Fibroblast of the aortic adventitia (primary cell): ENCODE measurements around a stretch of chr5.

DNA sequence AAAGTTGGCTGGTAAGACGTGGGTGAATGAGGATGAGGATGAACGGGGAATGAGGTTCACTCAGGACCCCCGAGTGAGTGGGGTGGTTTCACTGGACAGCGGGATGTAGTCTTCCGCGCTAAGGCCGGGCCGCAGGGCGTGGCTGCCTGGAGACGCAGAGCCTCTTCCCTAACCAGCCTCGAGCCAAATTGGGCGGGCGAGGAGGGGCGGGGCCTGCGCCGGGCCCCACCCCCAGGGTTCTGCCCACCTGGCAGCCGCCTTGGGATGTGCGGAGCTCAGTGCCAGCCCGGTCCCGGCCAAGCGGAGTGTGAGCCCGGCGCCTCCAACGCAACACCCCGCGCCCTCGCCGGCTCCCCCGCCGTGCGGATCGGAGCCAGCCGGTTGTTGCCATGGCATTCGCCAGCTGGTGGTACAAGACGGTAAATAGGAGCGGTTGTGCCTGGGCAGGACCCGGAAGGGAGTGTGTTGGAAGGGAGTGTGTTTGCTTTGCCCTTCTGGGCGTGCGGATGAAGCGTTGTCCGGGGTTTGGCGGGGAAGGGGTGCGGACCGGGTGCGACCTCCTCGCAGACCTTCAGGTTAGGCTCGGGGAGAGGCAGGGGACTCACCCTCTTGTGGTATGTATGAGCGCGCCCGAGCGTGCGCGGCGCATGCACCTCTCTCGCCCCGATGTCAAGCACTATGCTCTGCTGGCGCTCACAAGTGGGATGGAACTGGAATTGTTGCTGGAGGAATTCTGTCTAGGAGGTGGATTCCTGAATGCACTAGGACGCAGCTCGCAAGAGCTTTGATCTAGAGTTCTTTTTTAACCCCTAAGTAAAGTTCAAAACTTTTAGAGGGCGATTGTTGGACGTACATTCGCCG is 802 bp downstream of the CAST start:
- CAGE, long polyA plus RNA = no peak

GRCh38 chr5:96776007-96776650 is 31.6 kb downstream of the ERAP1 start:
- CAGE, long polyA plus RNA = no peak

- CAGE, long polyA plus RNA = no peak
Observed at GRCh38 chr5:96896178-96896898, 20.0 kb downstream of the ERAP2 start.

- CAGE, long polyA plus RNA = no peak
Observed at GRCh38 chr5:96962471-96963015, 26.7 kb downstream of the LNPEP start.

DNA sequence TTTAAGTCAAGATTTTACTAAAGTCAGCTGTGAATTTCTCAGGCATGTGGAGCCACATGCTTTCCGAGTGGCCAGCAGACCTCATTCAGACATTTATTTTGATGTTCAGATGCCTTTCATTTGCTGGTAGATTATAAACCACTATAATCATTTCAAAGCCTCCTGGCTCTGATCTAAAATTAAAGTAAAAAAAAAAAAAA is 29.9 kb downstream of the LIX1 start:
- CAGE, long polyA plus RNA = no peak

- CAGE, long polyA plus RNA = no peak
Observed at GRCh38 chr5:97183371-97184303, 590 bp upstream of the RIOK2 start.

- CAGE, long polyA plus RNA = no peak
Observed at GRCh38 chr5:98881757-98882602, 46.8 kb downstream of the CHD1 start.

DNA sequence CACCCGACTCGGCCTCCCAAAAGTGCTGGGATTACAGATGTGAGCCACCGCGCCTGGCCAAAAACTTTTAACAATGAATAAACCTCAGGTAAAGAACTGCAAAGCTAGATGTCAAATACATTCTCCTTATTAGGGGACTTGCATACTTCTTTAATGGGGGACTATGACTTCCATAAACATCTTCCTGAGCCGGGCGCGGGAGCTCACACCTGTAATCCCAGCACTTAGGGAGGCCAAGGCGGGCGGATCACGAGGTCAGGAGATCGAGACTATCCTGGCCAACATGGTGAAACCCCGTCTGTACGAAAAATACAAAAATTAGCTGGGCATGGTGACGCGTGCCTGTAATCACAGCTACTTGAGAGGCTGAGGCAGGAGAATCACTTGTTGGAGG is 10.5 kb downstream of the CHD1 start:
- CAGE, long polyA plus RNA = no peak

GRCh38 chr5:98925993-98926586 is 2.7 kb downstream of the CHD1 start:
- CAGE, long polyA plus RNA = no peak

DNA sequence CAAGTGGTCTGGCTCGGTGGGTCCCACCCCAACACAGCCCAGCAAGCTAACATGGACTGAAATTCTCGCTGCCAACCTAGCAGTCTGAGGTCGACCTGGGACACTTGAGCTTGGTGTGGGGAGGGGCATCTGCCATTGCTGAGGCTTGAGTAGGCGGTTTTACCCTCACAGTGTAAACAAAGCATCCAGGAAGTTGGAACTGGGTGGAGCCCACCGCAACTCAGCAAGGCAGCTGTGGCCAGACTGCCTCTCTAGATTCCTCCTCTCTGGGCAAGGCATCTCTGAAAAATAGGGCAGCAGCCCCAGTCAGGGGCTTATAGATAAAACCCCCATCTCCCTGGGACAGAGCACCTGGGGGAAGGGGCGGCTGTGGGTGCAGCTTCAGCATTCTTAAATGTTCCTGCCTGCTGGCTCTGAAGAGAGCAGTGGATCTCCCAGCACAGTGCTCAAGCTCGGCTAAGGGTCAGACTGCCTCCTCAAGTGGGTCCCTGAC is 109.0 kb upstream of the CHD1 start:
- CAGE, long polyA plus RNA = no peak

- CAGE, long polyA plus RNA = no peak
Observed at GRCh38 chr5:100050654-100051034, 484.5 kb upstream of the FAM174A start.

- CAGE, long polyA plus RNA = no peak
Observed at GRCh38 chr5:100575767-100576139, 40.6 kb downstream of the FAM174A start.

DNA sequence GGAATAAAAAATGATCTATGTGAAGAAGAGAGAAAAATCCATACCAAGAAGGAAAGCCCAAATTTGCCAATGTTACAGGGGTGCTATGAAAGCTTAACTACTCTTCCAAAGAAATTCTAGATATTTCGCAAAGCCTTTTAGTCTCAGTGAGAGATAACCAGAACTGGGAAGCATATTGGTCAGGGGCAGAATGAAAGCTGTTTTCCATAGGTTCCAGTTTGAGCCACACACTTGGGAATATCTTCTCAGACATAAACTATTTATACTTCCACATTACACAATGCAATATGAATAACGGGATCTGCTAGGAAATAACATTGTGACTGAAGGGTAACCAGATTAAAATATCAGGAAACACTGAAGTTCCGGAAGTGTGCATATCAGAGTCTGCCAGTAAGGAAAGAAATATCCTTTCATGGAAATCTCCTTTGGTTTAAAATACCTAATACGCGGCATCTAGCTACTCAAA is 56.4 kb downstream of the ST8SIA4 start:
- CAGE, long polyA plus RNA = no peak

- CAGE, long polyA plus RNA = no peak
Observed at GRCh38 chr5:101942283-101942661, 353.8 kb downstream of the SLCO4C1 start.

GRCh38 chr5:101995644-101995992 is 300.5 kb downstream of the SLCO4C1 start:
- CAGE, long polyA plus RNA = no peak

- CAGE, long polyA plus RNA = no peak
Observed at GRCh38 chr5:102758925-102759324, 3.8 kb downstream of the PAM start.

GRCh38 chr5:102868011-102868313 is 112.9 kb downstream of the PAM start:
- CAGE, long polyA plus RNA = no peak

DNA sequence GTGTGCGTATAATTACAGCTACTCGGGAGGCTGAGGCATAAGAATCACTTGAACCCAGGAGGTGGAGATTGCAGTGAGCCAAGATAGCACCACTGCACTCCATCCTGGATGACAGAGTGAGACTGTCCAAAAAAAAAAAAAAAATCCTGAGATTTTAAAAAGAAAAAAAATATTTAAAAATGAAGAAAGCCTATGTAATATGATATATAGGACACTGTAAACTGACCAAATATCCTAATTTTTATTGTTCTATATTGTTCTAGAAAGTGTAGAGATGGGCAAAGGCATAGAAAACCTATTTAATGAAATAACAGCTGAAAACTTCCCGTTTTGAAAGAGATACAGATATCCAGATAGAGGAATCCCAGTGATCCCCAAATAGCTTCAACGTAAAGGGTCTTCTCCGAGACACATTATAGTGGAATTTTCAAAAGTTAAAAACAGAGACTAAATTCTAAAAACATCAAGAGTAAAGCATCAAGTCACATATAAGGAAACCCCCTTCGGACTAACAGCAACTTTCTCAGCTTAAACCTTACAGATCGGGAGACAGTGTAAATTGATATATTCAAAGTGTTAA is 136.5 kb downstream of the GIN1 start:
- CAGE, long polyA plus RNA = no peak

- CAGE, long polyA plus RNA = no peak
Observed at GRCh38 chr5:103118733-103119174, 1.2 kb downstream of the GIN1 start.

- CAGE, long polyA plus RNA = no peak
Observed at GRCh38 chr5:104080059-104080492, 517.5 kb upstream of the NUDT12 start.